SK-N-DZ (cell line): ENCODE measurements around a stretch of chr22.

RAMPAGE:
- cytosol, long total RNA: no peak
- nucleus, long total RNA: no peak
These were observed 74.2 kb downstream of the FBLN1 start for GRCh38 chr22:45576750-45577317.

RAMPAGE:
- cytosol, long total RNA: no peak
- nucleus, long total RNA: no peak
These were observed 21.9 kb downstream of the WNT7B start for GRCh38 chr22:45955093-45955489.

DNA sequence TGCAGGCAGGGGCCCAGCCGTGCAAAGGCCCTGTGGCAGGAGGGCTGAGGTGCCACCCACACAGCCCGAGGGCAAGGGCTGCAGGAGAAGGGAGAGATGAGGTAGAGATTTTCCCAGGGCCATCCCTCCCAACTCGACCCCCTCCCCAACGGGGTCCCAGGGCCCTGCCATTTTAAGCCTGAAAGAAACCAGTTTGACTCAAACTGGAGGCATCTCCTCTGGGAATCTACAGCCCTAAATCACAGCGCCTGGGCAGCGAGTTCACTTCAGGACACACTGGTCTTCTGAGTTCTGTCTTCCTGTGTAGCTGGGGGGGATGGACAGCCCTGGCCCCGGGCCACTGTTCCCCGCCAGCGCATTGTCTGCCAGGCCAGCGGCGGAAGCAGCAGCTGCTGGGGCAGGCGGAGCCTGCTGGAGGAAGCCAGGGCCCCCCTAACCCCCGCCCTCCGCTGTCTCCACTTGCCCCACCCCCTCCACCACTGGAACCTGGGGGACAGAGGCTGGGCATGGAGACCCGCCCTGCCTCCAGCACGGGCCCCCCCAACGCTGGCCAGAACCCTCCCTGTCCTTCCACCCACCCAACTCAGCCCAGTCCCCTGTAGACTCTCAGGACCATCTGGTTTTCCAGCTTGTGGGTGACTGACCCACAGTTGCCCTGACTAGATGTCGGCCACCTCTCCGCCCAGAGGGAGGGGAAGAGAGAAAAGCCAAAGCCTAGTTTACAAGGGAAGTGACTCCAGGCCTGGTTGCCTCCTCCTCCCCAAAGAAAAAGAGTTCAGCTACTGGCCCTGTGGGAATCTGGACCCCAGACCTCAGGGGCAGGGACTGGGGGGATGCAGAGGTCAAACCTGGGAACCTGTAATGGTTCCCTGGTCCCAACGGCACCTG, 20.5 kb upstream of the WNT7B start:
RAMPAGE:
- cytosol, long total RNA: no peak
- nucleus, long total RNA: no peak

DNA sequence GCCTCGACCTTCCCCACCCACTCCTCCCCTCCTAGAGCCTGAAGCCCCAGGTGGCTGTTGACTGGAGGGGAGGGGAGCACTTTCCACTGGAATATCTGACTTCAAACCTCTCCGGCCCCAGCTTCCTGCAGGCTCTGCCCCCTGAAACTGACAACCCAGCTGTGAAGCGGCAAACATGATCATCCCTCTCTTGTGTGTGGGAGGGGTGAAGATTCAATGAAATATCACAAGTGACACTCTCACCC, 29.1 kb upstream of the WNT7B start:
RAMPAGE:
- cytosol, long total RNA: no peak
- nucleus, long total RNA: no peak

RAMPAGE:
- cytosol, long total RNA: no peak
- nucleus, long total RNA: no peak
These were observed 56.8 kb upstream of the WNT7B start for GRCh38 chr22:46033694-46034251.

RAMPAGE:
- cytosol, long total RNA: no peak
- nucleus, long total RNA: no peak
These were observed 78.3 kb upstream of the WNT7B start for GRCh38 chr22:46055081-46055842.

GRCh38 chr22:46066655-46067421, 83.5 kb upstream of the PPARA start:
RAMPAGE:
- cytosol, long total RNA: no peak
- nucleus, long total RNA: no peak

RAMPAGE:
- cytosol, long total RNA: no peak
- nucleus, long total RNA: no peak
These were observed 70.7 kb upstream of the PPARA start for GRCh38 chr22:46079733-46079878.

GRCh38 chr22:46081369-46082395, 68.6 kb upstream of the PPARA start:
RAMPAGE:
- cytosol, long total RNA: no peak
- nucleus, long total RNA: no peak

RAMPAGE:
- cytosol, long total RNA: no peak
- nucleus, long total RNA: no peak
These were observed 66.6 kb upstream of the PPARA start for GRCh38 chr22:46083684-46084100.

DNA sequence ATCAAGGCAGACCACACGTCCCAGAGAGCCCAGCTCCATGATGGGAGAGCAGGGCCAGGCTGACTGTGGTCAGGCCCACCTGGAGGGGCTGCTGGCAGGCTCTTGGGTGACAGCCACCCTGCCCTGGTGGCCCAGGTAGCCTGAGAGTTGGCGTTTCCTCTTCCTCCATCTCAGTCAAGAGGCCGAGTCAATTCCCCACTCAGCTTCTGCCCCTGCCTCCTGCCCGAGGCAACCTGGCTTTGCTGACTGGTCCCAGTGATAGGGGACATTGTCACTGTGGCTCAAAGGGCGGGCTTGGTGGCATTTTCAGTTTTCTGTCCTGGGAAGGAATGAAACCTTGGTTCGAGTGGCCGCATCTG, 60.8 kb upstream of the PPARA start:
RAMPAGE:
- cytosol, long total RNA: no peak
- nucleus, long total RNA: no peak

DNA sequence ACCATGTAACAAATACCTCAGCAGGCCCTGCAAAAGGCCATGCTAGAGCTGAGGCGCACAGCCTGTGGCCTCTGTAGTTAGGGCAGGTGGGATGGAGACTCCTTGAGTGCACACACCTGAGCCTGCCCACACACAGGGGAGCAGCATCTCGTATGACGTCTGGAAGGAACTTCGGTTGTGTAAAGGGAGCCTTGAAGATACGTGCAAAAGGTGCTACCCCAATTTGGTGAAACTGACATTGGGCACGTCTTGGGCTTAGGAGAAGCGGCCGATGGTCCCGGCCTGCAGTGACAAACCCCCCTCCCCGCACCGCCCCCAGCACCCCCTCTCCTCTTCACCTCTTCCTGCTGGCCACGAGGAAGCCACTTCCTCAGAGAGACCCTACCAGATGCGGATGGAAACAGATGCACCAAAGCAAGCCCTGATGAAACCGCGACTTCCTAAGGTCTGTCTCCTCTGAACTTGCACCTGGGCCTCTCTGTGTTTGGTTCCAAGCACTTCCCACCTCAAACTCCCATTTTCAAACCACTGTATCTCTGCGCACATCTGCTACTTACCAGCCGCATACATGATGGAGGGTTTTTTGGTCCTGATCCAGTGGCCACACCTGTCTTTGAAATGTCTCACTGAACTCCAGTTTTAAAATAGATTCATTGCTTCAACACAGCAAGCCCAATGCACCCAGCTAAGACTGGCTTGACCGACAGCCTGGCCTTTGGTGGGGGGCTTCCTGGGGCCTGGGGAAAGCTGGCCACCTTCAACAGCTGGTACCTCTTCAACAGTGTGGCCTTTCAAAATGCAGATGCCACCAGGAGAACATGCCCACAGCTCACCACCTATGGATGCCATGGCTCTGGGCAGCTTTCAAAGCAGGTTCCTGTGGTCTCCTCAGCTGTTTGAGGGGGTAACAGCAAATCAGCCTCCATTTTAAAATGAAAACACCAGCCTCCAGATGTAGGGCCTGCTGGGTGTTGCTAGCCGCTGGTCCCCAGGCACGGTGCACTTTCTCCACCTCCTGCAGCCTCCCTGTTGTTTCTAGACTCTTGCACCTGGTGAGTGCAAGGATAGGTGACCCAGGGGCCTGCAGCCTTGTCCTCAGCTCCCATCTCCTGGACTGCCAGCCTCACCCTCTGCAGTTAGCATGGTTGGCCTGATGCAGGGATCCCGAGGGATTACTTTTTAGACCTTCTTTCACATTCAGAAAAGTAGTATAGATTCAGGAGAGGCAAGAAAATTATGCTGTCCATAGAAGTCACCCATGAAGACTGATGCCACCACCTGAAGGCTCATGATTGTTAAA, 10.3 kb downstream of the CDPF1 start:
RAMPAGE:
- cytosol, long total RNA: no peak
- nucleus, long total RNA: no peak

DNA sequence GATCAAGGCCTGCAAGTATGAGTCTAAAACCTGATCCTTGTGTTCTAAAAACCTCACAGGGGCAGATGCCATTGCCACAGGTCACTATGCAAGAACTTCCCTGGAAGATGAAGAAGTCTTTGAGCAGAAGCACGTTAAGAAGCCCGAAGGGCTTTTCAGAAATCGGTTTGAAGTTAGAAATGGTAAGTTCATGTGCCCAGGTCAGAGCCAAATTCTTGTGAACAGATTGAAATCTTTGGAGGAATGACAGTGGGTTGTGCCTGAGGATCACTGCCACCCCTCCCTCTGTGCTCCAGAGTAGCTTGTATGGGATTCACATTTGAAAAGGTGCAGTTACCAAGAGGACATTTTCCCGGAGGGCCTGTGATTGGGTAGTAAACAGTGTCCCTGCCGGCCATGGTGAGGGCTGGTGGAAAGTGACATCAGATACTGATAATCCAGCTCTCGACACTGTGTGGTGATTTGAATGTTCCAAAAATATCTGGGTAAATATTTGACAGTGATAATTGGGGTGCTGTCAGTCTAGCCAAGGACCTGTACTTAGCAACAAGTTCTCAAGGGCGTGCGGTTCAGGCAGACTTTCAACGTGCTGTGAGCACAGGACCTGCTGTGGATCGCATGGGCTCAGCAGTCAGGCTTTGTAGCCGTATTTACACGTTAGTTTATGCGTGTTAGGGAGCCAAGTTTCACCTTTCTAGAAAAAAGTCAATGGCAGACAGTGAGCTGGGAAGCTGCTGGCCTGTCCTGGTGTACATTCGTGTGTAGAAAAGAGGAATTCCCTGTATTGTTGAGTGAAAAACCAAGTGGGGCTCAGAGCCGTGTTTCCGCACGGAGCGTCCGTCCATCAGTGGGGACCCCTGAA, 11.1 kb downstream of the TRMU start:
RAMPAGE:
- cytosol, long total RNA: no peak
- nucleus, long total RNA: no peak

RAMPAGE:
- cytosol, long total RNA: no peak
- nucleus, long total RNA: no peak
These were observed 73.4 kb downstream of the CELSR1 start for GRCh38 chr22:46463861-46464588.

GRCh38 chr22:46581505-46582353, 38.5 kb upstream of the GRAMD4 start:
RAMPAGE:
- cytosol, long total RNA: no peak
- nucleus, long total RNA: no peak

RAMPAGE:
- cytosol, long total RNA: no peak
- nucleus, long total RNA: no peak
These were observed 25.5 kb upstream of the GRAMD4 start for GRCh38 chr22:46594655-46595118.

DNA sequence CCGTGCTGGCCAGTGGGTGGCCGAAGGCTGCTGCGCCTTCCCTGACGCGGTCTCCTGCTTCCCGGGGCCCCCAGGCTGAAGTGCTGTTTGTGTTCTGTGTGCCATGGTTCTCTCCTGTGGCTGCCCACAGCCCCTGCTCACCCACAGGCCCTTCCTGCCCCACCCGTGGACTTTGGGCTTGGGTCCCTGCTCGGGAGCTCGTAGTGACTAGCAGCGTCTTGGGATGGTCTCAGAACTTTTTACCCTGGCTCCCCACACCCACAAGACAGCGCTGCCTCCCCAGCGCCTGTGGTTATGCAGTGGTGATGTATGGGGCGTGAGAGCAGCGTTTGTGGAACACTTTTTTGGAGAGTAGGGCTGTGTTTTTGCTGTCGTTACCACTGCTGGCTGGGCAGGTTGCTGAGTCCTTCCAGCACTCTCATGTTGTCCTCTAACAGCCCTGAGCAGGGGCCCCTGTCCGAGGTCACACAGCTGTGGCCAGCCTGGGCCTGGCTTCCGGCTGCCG, 7.3 kb upstream of the GRAMD4 start:
RAMPAGE:
- cytosol, long total RNA: no peak
- nucleus, long total RNA: no peak

DNA sequence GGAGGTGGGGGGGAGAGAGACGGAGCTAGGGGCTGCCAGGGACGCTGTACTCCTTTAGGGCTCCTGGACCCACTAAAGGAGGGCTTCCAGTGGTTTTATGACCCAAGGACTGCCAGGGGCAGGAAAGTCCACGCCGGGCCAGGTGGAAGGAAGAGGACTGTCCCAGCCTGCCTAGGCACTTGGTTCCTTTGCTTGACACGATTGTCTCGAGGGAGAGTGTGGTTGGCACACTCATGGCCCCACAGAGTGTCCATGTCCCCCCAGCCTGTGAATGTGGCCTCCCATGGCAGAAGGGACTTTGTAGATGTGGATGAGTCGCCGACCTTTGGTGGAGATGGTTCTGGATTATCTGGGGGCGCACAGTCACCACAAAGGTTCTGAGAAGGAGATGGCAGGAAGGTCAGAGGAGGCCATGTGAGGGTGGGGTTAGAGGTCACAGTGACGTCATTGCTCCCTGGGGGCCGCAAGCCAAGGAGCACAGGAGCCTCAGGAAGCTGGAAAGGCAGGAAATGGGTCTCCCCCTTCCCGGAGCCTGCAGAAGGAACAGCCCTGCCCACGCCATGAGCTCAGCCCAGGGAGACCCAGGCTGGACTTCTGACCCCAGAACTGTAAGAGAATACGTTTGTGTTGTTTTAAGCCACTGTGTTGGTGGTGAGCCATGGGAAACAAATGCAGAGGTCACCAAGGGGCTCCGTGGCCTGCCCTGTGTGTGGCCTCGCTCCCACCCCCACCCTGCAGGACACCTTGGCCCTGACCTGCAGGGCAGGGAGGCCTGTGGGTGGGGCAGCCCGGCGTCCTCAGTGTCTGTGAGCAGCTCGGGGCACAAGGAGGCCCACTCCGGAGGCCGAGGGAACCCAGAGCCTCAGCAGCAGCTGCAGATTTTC, 31.9 kb downstream of the GRAMD4 start:
RAMPAGE:
- cytosol, long total RNA: no peak
- nucleus, long total RNA: no peak

DNA sequence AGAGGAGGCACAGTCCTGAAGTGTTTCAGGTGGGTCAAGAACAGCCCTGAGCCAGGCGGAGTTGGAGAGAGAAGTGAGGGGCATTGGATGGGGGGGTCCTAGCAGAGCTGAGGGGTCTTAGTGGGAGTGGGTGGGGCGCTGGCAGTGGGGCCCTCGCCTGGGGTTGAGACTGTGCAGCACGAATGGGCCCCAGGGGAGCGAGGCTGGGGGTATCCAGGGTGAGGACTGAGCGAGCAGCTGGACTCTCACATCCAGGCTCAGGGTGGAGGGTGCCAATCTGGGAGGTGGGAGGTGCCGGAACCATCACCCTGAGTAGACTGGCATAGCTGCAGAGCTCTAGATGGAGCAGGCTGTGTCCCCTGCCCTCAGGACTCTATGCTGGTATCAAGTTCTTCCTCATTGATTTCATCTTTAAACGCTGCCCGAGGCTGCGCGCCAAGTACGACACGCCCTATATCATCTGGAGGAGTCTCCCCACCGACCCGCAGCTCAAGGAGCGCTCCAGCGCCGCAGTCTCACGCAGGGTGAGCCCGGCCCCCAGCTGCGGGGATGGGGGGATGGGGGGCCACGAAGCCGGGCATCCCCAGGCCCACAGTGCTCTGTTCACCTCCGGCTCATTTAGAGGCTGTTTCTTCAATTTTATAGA, 52.4 kb downstream of the GRAMD4 start:
RAMPAGE:
- cytosol, long total RNA: no peak
- nucleus, long total RNA: no peak

DNA sequence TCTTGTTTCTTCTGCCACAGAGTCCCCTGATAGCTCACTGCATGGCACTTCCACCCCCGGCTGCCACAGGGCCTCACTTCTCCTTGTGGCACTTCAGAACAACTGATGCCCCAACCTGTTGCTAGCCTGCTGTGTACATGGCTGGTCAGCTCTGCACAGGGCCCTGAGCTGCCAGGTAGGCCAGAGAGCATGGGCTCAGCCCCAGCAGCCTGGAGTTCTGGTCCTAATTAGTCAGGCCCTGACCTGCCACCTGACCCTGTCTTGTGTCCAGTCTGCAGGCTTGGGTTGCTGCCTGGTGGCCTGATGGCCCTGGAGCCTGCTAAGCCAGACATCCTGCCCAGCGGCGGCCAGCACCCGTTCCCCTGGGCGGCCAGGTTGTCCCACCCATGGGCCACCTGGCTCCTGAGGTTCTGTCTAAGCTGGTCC, 2.9 kb upstream of the CERK start:
RAMPAGE:
- cytosol, long total RNA: no peak
- nucleus, long total RNA: no peak